Bronchus (tissue), 1 donor: ENCODE data around the genes C5orf47 and SIMC1.

DNA sequence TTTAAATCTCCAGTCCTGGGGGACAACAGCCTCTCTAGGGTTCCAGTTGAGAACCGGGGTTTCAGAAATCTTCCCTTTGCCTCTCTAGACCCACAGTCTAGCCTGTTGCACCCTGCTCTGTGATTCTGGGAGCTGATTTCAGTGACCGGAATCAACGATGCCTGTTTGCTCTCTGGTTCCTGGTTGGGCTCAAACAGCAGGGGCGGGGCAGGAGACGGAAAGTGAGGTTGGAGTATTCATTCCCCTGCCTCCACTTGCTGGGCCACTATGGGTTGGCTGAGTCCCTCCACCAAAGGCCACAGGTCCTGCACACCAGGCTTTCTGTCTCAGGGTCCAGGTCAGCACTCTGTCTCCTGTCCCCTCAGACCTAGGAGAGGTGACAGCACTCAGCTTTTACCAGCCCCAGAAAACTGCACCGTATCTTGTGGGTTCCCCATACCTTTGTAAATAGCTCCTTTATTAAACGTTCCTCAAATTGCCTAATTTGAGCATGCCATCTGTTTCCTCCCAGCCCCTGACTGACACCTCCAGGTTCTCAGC lies 23.7 kb upstream of the CPEB4 start:
- PRO-cap: no peak

GRCh38 chr5:173889134-173889452 lies 944 bp downstream of the CPEB4 start:
- PRO-cap: no peak

DNA sequence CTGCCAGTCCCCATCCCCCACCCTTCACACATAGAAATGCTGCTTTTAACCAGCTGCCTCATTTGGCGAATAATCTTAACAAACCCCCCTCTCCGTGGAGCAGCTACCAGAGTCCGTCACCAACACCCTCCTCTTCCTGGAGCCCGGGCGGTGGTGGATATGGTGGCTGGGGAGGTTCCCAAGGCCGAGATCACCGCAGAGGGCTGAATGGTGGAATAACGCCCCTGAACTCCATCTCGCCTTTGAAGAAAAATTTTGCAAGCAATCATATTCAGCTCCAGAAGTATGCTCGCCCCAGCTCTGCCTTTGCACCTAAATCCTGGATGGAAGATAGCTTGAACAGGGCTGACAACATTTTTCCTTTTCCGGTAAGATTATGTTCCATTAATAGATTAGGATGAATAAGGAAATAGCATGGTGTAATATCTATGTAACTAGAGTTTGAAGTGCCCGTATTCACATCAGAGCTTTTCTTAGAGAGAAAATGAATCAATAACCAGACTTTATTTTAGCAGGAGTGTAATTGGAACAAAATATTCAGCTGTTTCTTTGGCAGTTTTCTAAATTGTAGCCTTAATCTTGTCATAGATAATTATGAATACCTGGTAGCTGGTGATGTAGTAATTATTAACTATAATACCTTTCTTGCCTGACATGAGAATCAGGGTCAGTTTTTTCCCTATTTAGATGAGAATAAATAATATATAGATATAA lies 2.5 kb downstream of the CPEB4 start:
- PRO-cap: bidirectional peak, plus-strand start at position 431 of the sequence, minus-strand start at position 321 of the sequence

DNA sequence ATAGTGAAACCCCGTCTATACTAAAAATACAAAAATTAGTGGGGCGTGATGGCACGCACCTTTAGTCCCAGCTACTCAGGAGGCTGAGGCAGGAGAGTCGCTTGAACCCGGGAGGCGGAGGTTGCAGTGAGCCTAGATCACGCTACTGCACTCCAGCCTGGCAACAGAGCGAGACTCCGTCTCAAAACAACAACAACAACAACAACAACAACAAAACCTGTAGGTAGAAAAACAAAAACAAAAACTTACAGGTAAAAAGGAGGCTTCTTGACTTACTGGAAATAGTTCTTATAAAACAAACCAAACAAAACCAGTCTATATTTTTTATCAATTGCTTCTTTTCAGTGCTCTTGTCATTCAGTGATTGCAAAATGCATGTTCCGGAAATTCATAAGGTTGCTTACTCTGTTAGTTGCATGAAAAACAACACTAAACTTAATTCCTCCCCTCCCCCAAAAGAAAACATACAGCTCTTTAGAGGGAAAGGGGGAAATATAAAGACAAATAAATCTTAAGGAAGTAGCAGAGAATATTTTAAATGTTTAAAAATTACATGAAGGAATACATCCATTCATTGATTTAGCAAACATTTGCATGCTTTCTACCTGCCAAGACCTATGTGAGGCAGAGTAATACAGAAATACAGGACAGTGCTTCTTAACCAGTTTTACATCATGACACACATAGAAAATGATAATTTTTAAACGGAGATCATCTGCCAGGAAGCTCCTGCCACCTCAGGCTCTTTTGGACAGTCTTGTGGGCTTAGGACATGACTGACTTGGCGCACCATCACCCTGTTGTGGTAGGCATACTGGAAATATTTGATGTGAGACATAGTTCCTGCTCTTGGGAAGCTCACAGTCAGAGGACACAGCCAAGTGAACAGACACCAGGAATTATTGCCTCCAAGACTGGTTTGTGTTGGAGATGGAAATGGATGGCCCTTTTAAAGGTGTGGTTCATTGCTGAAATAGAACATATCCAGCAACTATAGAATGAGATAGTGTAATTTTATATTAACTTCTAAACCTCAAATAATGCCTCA lies 19.3 kb downstream of the CPEB4 start:
- PRO-cap: no peak

DNA sequence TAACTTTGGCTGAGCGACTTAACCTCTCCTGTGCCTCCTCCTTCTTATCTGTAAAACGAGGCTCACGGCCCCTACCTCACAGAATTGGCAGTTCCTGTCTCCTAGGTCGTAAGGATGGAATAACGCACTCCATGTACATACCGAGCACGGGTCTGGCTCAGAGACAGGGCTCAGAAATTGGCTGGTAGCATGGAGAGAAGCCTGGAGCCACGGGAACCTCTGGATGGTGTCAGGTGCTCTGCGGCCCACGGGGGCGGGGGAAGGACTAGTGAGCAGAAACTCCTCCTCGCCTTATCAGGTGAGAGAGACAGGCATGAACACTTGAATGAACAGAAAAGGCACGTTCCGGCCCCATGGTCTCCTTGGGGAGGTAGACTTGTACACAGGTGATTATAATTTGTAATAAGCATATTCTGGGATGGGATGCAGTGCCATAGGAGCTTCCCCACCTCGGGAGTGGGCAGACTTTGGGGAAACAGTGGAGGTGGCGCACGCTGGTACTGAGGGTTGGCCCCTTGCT lies 15.3 kb upstream of the C5orf47 start:
- PRO-cap: no peak

DNA sequence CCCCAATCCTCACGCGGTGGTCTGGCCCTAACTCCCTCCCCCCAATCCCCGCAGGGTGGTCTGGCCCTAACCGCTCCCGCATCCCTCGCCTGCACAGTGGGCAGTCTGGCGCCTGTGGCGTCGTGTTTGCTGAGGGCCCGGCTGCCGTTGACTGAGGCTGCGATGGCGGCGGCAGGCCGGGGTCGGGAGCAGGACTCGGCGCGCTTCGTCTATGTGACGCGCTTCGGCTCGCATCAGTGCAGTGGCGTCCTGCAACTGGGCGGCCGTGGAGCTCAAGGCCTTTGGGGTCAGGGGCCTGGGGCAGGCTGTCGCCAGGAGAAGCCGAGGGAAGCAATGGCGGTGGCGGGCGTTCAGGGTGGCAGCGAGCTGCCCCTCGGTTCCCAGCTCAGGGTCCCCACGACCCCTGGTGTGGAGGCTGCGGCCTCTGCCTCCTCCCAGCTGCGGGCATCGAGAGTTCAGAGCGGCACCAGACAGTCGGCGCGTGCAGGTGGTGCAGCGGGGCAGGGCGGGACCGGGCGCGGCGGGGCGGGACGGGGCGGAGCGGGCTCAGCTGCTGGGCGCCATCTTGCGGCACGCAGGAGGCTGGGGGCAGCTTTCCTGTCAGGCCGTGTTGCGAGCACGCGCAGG lies at the start of gene C5orf47:
Gene C5orf47, plus strand, starts transcription at position 69 of the 627 bp plus-strand sequence.
- PRO-cap: no peak

DNA sequence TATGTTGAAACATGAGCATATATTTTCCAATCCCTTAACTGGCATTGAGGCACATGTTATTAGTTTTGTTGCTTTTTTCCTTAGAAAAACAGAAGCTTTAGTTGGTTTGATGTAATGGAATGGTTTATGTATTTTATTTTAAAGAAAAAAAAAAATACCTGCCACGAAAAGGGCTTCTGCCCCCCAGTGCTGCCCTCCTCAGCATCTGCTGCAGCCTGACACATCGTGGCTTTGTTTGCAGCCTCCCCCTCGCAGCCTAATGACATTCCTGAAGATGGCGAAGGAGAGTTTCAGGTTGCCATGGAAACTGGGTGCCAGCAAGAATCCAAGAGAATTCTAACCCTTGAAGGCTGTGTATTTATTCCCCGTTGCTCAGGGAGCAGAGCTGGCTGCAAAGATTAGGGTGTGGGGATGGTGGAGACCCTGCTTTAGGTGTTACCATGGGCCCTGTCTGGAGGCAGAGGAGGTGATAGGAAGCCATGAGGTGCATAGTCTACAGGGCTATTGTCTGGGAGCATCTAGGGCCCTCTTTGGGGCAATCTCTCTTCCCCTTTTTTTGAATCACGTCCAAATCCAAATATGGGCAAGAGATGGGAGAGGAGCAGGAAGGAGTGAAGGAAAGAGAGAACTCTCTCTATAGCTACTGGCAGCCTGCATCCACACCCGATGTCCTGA lies 126.7 kb downstream of the NSG2 start:
- PRO-cap: no peak

GRCh38 chr5:174273275-174273736 lies 227.8 kb downstream of the NSG2 start:
- PRO-cap: unidirectional peak, minus-strand start at chr5:174273445

GRCh38 chr5:175477325-175477943 lies 926 bp upstream of the SFXN1 start:
- PRO-cap: no peak

DNA sequence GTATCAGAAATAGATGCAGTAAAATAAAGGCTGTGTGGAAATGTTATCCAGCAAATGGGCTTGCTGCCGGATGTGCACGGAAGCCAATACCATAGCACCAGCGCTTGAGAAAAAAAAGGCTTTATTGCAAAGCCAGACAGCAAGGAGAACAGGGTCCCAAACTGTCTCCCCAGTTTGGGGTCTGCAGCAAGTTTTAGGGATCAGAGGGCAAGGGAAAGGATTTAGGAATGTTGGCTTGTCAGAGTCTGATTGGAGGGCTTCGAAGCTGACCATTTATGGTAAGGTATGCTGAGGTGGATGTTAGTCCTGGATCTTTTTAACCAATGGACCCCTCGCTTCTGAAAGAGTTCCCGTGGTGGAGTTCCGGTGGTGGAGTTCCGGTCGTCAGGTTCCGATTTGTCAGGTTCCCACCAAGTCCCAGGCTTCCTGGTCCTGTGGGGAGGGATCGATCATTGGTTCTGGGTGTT lies 70.4 kb downstream of the SFXN1 start:
- PRO-cap: no peak

GRCh38 chr5:175696364-175696743 lies 38.5 kb downstream of the HRH2 start:
- PRO-cap: no peak

DNA sequence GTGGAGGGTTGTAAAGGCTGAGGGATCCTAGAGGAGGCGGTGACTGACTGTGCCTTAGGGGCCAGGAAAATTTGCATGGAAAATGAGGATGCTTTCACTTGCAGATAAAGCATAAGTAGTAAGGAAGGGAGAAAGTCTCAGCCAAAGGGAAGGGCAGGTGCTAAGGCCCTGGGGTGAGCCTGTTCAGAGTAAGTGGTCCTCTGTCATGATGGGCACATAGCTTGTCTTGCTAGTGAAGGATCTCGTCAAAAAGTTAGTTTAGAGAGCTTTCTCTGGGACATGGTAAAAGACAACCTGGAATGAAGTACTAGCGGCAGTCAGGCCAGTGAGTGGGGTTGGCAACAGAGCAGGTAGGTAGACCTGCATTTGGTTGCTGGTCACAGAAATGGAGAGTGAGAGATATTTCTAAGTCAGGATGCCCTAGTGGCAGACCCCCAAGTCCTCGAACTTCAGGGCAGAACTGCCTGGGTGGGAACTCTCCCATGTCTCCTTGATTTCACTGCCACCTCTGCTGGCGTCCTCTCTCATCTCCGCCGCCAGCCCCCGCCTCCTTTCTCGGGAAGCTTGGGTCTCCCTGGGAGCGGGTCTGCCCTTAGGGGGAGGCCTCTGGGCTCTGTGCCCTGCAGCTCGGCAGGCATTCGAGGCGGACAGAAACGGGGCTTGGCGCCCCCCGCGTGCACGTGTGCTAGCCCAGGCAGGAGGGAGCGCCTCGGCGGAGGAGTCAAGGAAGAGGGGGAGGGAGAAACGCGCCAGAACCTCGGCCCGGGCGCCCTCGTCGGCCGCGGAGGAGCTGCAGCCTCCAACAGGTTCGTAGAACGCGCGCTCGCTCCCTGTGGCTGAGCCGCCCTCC lies 75.2 kb upstream of the CPLX2 start:
- PRO-cap: no peak

- PRO-cap: no peak
Measured at GRCh38 chr5:175871851-175872389, 542 bp downstream of the CPLX2 start.

DNA sequence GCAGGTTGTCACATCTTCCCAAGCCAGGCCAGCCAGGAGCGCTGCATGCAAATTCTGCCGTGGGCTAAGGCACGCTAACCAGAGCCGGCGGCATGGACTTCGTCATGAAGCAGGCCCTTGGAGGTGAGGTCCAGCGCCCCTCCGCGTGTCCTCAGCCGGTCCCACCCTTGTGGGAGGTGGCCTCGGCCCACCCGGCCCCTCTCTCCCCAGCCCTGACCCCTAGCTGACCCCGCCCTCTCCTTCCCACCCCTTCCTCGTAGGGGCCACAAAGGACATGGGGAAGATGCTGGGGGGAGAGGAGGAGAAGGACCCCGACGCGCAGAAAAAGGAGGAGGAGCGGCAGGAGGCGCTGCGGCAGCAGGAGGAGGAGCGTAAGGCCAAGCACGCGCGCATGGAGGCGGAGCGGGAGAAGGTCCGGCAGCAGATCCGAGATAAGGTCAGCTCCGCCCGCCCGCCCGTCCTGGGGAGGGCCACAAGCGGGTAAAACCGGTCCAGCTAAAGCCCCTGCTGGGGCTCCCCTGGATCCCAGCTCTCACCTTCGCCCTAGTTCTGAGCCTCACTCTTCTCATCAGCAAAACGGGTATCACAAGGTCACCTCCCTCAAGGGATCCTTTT lies 7.4 kb downstream of the CPLX2 start:
- PRO-cap: unidirectional peak, plus-strand start at position 321 of the sequence

- PRO-cap: no peak
Measured at GRCh38 chr5:176034511-176034725, 66.3 kb upstream of the THOC3 start.

DNA sequence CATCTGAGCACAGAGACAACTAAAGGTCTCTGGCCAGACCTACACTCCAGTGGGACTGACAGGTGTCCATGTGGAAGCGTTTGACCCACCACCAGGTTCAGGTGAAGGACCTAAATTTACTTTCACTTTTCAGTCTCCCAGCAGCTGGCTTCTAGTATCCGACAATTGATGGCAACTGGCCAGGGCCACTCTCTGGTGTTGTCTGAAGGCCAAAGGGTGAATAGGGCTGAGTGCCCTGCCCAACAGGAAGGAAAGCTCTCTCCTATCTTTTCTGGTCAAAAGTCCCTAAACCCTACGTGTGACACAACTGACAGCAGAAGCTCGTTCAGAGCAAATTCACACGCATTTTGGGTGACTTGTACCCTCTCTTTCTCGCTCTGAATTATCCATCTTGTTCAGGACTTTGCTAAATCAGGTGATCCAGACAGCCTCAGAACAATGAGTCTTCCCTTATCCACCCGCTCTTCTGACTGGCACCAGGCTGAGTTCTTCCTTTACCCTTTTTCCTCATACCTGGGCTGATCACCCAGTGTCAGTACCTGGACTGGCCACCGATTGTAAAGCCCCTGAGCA lies 21.9 kb upstream of the SIMC1 start:
- PRO-cap: no peak

DNA sequence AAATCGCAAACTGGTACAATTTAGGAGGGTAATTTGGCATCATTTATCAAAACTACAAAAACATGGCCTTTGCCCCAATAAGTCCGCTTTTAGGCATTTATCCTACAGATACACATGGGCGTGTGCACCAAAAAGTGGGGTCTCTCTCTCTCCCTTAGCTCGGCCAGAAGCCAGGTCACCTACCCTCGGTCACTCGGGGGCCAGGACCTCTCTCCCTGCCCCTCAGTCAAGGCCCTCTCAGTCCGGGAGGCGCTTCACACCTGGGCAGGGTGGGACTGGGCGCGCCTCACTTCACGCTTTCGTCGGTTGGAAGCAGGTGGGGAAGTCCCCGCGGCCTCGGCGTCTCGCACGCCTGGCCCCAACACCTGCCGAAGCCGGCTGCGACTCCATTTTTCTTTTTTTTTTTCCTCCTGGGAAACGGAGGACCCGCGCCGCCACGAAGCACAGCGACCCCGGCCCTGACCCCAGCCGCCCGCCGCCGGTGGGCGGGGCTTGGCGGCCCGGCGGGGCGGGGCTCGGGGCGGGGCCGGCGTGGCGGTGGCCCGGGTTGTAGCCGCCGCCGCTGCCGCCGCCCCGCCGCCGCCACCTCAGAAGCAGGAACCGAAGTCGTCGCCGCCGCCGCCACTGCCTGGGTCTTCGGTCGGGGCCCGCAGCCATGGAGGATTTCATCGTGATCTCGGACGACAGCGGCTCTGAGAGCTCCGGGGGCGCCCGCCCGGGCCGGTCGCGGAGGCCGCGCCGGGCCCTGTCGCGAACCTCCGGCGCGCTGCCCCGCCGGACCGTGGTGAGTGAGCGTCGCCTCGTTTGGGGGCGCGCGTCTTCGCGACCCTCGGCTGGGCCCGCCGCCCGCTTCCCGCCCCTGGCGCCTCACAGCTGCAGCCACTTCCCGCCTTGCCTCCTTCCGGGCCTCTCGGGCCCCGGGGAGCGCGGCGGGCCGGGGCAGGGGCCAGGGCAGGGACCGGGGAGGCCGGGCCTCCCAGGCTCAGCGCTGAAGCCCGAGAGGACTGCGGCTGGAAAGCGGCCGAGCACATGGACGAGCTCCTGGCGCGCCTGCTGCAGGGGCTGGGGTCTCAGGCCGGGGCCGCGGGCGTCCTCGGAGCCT lies at the start of gene SIMC1:
Gene SIMC1, plus strand, starts transcription at position 571 of the 1,102 bp plus-strand sequence.
- PRO-cap: bidirectional peak, plus-strand start at position 521 of the sequence, minus-strand start at position 494 of the sequence

- PRO-cap: no peak
Measured at GRCh38 chr5:176385009-176386147, 3.0 kb downstream of the NOP16 start.

DNA sequence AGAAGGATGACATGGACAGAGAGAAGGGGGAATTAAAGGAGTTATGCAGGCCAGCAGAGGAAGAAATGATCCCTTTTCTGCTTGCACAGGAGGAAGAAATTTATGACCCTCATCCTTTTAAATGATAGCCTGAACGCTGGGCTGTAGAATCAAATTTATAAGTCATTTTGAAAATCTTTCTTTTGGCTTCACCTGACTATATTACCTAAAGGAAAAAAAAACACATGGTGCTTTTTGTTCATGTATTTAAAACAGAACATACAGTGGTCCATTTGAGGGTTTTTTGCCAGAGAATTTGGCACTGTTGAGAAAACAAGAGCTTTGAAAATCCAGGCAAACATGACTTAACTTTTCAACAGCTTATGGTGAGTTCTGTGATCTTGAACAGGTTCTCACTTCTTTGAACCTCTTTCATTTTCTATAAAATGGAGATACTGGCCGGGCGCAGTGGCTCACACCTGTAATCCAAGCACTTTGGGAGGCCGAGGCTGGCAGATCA lies 5.2 kb downstream of the FAF2 start:
- PRO-cap: no peak

GRCh38 chr5:176507891-176508454 lies 29.2 kb downstream of the RNF44 start:
- PRO-cap: no peak